ENCODE measurements around a stretch of chr13.

- PRO-cap: no peak
- RAMPAGE, long total RNA: no peak
These were observed 757 bp upstream of the ADPRHL1 start for GRCh38 chr13:113454016-113454474.

GRCh38 chr13:113552892-113553716, 31.4 kb upstream of the TFDP1 start:
- PRO-cap: no peak
- RAMPAGE, long total RNA: no peak

DNA sequence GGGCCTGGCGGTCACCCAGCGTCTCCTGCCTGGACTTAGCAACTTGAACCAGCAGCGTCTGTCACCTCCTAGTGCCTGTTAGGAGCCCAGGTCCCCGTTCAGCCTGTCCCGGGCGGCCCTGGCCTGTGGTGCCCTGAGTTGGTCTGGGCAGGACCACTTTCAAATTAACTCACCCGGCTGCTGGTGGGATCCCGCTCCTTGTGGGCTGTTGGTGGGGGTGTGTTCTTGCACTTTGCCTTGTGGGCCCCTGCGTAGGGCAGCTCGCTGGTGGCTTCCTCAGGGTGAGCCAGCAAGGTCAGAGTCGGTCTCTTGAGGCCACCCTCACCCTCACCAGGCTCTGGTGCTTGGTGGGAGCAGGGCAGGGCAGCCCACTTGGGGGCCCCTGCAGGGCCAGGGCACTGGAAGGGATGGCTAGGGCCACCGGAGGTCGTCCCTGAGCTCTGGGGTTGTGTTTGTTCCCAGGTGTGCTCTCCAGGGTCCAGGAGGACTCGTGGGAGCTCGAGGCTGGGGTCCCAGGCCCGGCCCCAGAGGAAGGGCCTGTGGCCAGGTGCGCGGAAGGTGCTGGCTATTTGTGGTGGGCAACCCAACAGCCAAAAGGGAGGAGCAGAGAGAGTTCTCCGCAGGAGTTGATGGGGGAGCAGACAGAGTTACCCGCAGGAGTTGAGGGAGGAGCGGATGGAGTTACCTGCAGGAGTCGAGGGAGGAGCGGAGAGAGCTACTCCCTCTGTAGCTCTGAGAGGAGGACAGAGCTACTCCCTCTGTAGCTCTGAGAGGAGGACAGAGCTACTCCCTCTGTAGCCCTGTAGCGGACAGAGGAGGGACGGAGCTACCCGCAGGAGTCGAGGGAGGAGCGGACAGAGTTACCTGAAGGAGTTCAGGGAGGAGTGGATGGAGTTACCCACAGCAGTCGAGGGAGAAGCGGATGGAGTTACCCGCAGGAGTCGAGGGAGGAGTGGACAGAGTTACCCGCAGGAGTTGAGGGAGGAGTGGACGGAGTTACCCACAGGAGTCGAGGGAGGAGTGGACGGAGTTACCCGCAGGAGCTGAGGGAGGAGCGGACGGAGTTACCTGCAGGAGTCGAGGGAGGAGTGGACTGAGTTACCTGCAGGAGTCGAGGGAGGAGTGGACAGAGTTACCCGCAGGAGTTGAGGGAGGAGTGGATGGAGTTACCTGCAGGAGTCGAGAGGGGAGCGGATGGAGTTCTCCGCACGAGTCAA, 17.0 kb downstream of the TFDP1 start:
- PRO-cap: no peak
- RAMPAGE, long total RNA: no peak

- PRO-cap: no peak
- RAMPAGE, long total RNA: no peak
These were observed 285 bp upstream of the ATP4B start for GRCh38 chr13:113658268-113658697.

- PRO-cap: no peak
- RAMPAGE, long total RNA: no peak
These were observed 22.2 kb downstream of the GAS6 start for GRCh38 chr13:113841573-113842235.

DNA sequence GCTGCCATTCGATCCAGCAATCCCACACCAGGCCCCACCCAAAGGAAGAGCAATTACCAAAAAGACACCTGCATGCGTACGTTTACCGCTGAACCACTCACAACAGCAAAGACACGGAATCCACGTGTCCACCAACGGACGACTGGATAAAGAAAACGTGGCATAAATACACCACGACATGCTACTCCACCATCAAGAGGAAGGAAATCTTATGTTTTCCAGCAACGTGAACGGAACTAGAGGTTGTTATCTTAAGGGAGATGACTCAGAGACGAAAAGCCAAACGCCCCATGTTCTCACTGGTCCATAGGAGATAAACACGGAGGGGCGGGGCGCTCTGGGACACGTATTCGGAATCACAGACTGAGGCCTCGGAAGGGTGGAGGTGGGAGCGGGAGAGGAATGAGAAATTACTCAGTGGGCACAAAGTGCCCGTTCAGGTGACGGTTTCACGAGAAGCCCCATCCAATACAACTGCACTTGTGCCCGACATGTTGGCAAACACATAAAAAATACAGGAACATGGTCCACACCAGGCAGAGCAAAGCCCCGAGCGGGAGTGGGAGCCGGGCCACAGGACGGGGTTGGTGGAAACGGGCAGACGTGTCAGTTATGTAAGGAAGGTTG, 31.0 kb upstream of the C13orf46 start:
- PRO-cap: unidirectional peak, plus-strand start at position 388 of the sequence; unidirectional peak, plus-strand start at position 417 of the sequence
- RAMPAGE, long total RNA: no peak

DNA sequence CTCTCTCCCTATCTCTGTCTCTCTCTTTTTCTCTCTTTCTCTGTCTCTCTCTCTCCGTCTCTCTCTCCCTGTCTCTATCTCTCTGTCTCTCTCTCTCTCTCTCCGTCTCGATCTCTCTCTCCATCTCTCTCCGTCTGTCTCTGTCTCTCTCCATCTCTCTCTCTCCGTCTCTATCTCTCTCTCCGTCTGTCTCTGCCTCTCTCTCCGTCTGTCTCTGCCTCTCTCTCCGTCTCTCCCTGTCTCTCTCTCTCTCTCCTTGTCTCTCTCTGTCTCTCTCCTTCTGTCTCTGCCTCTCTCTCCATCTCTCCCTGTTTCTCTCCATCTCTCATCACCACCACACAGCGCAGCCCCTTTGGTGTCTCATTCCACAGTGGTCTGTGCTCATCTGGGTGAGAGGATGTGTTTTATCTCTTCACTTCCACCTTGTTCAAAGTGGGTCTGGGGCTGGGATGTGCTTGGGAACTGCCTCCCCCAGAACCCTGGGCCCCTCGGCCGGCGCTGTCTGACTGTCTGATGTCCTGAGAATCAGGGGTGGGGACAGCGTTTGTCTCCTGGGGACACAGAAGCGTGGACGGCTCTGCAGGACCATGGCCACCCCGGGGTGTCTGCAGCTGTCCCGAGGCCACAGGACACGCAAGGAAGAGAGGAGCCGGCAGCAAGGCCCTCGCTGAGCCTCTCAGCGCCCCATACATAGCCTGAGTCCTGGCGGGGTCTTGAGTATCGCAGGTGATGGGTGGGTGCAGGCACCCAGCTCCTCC, 40.2 kb upstream of the C13orf46 start:
- PRO-cap: no peak
- RAMPAGE, long total RNA: no peak

- PRO-cap: no peak
- RAMPAGE, long total RNA: no peak
These were observed 73.4 kb upstream of the C13orf46 start for GRCh38 chr13:114047141-114047830.

DNA sequence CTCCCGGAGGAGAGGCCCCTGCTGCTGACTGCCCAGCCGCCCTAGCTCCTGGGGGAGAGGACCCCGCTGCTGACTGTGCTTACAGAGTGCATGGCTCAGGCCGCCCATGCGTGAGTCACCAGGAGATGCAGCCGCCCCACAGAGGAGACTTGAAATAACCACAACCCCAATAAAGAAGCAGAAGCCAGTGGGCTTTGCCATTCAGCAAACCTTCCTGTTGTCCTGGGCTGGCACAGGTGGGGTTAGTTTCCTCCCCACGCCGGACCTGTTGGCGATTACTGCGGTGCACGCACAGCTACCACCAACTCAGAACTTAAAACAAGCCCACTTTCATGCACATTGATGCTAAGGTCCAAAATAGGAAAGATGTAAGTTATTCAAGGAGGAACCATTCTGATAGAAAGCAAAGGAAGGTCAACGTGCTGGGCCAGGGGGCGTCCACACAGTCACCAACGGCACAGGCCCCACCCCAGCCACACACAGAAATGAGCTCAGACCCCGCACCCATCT, 79.2 kb downstream of the RASA3 start:
- PRO-cap: unidirectional peak, minus-strand start at position 265 of the sequence
- RAMPAGE, long total RNA: no peak

DNA sequence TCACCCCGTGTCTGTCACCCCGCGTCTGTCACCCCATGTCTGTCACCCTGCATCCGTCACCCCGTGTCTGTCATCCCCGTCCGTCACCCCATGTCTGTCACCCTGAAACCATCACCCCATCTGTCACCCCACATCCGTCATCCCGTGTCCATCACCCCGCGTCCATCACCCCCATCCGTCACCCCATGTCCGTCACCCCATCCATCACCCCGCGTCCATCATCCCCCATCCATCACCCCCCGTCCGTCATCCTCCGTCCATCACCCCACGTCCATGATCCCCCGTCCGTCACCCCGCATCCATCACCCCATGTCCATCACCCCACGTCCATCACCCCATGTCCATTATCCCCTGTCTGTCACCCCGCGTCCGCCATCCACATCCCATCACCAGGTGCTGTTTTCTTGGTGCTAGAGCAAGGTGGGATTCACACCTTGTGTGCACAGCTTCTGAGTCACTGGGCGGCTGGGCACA, 24.2 kb downstream of the RASA3 start:
- PRO-cap: no peak
- RAMPAGE, long total RNA: no peak

DNA sequence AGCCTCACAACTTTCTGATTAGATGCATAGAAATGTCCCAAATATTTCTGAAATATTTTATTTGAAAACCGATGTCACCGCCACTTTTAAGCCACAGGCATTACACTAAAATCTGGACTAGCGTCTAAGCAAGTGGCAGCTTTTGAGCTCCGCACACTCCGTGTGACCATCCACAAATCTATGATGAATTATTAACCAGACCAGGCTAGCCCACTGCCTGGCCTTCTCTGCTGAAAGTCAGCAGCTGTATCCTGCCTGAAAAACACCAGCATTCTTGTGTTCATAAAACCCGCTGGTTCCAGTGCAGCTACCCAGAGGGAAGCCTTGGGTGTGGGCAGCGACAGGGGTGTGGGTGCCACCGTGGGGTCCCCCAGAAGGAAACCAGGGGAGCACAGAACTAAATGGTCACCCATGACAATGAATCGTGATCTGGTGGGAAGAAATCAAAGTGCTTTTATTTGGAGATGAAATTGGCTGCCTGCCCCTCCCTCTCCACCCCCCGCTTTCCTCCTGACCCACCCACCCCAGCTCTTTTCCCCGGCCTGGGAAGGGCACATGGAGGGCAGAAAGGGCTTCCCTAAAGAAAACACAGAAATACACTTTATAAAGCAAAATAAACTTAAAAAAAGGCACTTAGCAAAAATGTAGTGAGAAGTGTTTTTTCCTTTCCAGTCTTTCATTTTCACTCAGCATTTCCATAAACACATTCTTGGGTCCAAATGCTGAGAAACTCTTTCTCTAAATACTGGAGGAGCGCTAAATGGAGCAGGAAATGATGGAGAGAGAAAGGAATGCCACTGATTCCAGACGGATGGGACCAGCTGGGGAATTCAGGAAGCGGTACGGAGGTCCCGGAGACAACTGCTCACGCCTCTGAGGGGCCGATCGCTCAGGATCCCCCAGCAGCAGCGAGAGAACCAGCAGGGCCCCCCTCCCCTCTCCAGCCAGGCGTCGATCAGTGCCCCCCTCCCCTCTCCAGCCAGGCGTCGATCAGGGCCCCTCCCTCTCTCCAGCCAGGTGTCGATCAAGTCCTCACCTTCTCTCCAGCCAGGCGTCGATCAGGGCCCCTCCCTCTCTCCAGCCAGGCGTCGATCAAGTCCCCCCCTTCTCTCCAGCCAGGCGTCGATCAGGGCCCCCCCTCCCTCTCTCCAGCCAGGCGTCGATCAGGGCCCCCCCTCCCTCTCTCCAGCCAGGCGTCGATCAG, 13.5 kb downstream of the RASA3 start:
- PRO-cap: bidirectional peak, plus-strand start at position 833 of the sequence, minus-strand start at position 711 of the sequence
- RAMPAGE, long total RNA: no peak

GRCh38 chr13:114124933-114125604, 7.4 kb downstream of the RASA3 start:
- PRO-cap: unidirectional peak, minus-strand start at chr13:114125046
- RAMPAGE, long total RNA: no peak

DNA sequence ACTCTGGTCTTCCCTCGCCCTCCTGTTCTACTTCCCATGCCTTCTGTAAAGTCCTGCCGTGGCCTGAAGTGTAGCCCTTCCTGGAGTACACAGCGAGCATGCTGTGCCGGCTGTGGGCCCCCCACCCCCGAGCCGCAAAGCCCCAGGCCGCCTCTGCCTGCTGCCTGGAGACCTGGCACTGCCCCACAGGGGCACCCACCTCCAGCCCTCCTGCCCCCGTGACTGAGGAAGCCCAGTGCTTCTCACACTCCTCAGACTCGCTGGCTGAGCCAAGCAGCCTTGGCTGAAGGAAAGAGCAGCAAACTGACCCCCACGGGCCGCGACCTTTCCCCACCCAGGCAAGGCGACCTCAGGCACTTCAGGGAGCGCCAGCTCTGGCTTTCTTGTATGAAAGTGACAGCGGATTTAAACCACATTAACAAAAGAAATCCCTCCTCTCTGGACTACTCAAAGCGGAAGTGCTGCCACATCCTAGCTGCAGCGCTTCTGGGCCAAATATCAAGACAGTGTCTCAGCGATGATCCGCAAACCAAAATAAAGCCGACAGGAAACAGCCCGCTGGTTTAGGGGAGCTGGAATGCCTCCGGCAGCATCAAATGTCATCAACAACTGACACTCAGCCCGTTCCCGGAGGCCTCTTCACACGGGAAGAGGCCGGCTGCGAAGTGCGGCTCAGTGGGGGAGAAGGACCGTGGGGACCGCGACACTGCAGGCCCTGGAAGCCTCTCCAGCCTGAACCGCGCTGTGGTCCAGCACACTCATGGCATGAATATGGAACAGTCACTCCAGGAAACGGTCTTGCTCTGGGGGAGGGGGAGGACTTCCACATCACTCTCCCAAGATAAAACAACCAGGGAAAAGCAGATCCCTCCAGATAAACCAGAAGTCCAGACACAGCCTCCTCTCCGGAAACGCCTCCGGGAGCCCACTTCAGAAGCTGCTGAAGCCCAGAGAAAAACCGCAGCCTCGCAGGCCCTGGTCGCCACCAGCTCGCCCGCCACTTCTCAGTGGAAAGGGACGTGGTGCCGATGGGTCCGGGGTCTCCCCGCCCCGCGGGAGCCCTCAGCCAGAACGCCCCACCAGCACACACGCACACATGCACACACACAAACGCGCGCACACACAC, 1.4 kb downstream of the RASA3 start:
- PRO-cap: bidirectional peak, plus-strand start at position 873 of the sequence, minus-strand start at position 762 of the sequence
- RAMPAGE, long total RNA: no peak

DNA sequence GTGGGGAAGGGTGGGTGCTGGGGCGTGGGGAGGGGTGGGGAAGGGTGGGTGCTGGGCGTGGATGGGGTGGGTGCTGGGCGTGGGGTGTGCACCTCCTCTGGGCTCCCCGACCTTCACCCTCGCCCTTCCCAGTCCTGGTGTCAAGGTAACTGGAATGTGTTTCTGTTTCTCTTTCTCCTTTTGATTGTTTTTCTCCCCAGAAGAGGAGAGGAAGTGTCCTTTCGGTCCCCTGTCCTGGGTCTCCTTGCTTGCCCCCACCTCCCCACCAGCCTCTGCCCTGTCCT, 22.8 kb upstream of the CFAP97D2 start:
- PRO-cap: no peak
- RAMPAGE, long total RNA: no peak

DNA sequence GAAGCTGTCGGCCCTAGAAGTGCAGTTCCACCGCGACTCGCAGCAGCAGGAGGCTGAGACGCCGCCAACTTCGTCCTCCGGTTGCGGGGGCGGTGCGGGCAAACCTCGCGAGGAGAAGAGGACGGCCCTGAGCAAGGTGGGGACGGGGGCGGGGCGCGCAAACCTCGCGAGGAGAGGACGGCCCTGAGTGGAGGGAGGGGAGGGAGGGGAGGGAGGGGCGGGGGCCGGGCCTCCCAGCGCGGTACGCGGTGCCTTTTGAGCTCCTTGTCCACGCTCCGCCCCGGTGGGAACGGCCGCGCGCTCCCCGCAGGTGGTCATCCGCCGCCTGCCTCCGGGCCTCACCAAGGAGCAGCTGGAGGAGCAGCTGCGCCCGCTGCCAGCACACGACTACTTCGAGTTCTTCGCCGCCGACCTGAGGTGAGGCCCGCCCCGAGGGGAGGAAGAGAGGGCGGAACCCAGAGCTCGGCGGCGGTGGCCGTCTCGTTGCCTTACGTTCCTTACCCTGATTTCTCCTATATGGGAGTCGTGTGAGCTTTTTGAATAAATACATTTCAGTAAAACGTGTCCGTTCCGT, 397 bp downstream of the UPF3A start:
- PRO-cap: bidirectional peak, plus-strand start at position 283 of the sequence, minus-strand start at position 41 of the sequence
- RAMPAGE, long total RNA: start-site peak on the plus strand centred at position 276 of the sequence, 98 bp wide, 497 and 208 reads in 2 replicates

- PRO-cap: no peak
- RAMPAGE, long total RNA: no peak
These were observed 1.3 kb downstream of the UPF3A start for GRCh38 chr13:114282716-114283129.

GRCh38 chr13:114313239-114313456, 1.2 kb upstream of the CHAMP1 start:
- PRO-cap: no peak
- RAMPAGE, long total RNA: no peak

Measured in urinary bladder (tissue), 3 donors.